Stomach (tissue), 7 donors: ENCODE measurements around a stretch of chr1.

DNA sequence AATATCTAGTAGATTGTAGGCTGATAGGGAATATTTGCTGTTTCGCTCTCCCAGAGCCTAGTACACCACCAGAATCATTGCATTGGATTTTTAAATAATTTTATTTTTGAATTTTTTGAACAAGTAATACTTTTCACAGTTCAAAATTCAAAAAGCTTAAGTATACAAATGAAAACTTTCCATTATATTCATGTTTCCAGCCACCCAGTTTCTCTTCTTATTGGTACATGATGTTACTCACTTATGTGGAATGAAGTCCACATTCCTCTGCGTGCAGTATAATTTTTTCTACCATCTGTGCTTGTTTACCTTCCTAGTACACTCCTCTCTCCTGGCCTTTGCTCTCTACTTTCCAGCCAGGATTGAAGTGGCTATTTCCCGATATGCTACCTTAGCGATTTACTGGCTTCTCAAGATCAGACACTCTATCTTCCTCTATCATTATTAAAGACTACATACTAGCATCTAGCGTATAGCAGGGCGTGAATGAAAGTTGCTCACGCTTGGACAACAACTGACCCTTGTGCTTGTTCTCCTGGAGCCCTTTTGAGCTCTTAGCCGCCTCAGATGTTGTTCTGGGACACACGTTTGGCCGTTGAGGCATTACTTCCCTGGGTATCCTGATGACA is 13.6 kb upstream of the MTARC2 start:
- PRO-cap, result no peak
- RAMPAGE, long total RNA, 5 experiments, result no peak in any of the 5 experiments
- RRBS, result no CpG with 5 or more reads among the region's 10 CpGs

- PRO-cap, result bidirectional peak, plus-strand start at chr1:220787555, minus-strand start at chr1:220787413
- RAMPAGE, long total RNA, 5 experiments, result no peak in any of the 5 experiments
- RRBS, result no CpG with 5 or more reads among the region's 27 CpGs
These were observed 674 bp downstream of the MTARC1 start for GRCh38 chr1:220787259-220787914.

GRCh38 chr1:220812103-220812693 is 25.5 kb downstream of the MTARC1 start:
- PRO-cap, result no peak
- RAMPAGE, long total RNA, 5 experiments, result no peak in any of the 5 experiments
- RRBS, result no CpG with 5 or more reads among the region's 7 CpGs

DNA sequence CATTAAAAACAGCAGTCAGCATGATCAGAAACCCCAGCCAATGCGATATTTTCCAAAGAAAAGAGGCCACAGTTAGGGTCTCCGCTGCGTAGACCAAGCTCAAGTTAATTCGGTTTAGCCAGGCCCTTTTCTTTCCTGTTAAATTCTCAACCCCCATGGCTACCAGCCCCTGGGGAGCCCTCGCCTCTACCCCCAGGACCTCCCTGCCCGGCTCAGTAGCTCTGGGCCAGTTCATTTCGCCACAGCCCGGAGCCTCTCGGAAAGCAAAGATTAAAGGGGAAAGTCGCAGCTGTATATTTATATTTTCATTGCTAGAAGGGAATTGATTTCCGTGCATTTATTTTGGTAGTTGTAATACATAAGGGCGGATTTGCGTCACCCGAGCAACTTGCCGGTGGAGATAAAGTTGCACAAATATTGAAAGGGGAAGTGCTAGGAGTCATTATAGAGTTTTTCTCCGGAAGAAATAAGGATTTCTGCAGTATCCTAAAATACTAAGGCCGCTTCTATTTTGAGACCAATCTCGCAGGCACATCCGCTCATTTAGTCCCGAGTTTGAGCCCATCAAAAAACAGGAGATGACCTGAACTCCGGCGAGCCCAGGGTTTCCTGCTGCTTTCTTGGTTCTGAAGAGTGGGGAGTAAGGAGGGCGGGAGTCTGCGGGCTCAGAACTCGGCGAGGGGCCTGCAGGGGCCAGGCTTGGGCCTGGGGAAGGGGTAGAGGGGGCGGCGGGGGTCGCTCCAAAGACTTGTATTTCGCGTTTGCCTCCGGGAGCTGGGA is 2.7 kb upstream of the HLX start:
- PRO-cap, result bidirectional peak, plus-strand start at position 567 of the sequence, minus-strand start at position 272 of the sequence
- RAMPAGE, long total RNA, 5 experiments, result no peak in any of the 5 experiments
- RRBS, result 59% methylated on average over 6 of the region's 32 CpGs

DNA sequence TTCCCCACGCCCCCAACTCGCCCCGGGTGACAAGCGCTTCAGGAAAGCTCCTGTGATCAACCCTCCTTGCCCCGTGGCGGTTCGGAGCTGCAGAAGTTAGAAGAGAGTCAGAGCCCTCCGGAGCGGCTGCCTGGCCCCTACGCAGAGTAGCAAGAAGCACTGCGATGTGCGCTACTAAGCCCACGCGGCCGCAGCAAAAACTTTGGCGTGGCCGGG is 281 bp upstream of the HLX start:
- PRO-cap, result bidirectional peak, plus-strand start outside the sequence, minus-strand start at position 148 of the sequence
- RAMPAGE, long total RNA, 5 experiments, result no peak in any of the 5 experiments
- RRBS, result 4% methylated on average over 12 of the region's 17 CpGs

GRCh38 chr1:220957171-220957815 is 78.0 kb downstream of the HLX start:
- PRO-cap, result no peak
- RAMPAGE, long total RNA, 5 experiments, result no peak in any of the 5 experiments
- RRBS, result no CpG with 5 or more reads among the region's 3 CpGs

GRCh38 chr1:221046036-221046611 is 166.9 kb downstream of the HLX start:
- PRO-cap, result unidirectional peak, plus-strand start at chr1:221046454
- RAMPAGE, long total RNA, 5 experiments, result no peak in any of the 5 experiments
- RRBS, result no CpG with 5 or more reads among the region's 3 CpGs

DNA sequence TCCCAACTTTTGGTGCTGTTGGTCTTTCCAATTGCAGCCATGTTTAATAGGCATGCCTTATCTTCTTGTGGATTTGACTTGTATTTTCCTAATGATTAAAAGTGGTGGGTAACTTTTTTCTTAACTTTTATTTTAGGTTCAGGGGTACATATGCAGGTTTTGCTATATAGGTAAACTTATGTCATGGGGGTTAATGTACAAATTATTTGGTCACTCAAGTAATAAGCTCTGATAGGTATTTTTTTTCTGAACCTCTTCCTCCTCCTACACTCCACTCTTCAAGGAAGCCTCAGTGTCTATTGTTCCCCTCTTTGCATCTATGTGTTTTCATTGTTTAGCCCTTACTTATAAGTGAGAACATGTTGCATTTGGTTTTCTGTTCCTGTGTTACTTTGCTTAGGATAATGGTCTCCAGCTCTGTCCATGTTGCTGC is 429.1 kb downstream of the DUSP10 start:
- PRO-cap, result no peak
- RAMPAGE, long total RNA, 5 experiments, result no peak in any of the 5 experiments

DNA sequence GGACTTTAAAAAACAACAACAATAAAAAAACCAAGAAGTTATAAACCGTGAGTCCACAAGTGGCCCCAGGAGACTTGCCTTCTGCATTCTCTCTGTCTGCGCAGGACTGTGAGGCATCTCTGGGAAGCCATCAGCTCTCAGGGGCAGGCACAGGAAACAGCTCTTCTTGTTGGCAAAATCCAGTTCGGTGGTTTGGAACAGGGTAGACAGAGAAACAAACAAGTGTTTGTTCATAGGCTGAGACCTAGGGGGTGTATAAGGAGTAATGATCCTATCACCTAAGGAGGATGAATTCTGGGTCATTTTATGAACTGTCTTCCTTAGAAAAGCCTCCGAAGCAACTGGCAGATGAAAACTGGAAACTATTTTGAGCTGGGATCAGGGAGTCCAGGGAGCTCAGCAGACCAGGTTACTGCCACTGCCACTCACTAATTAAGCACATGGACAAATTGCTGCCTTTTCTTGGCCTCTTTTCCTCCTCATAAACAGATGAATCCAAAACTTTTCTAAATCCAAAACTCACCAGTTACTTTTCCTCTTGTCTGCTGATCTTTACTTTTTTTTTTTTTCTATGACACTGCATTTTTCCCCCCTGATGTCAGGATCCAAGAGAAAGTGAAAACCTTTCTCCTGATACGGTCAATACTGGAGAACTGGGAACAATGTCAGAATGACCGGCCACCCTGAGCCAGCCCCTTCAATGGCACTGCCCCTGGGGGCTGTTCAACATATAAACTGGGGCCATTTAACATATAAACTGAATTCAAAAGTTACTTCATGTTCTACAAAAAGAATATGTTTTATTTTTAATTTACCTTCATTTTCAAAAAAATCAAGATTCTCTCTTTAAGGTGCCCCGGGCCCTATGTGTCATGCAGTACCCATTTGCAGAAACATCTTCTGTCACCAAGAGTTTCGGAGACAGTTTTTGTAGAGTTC is 405.8 kb downstream of the DUSP10 start:
- PRO-cap, result unidirectional peak, plus-strand start at position 642 of the sequence
- RAMPAGE, long total RNA, 5 experiments, result no peak in any of the 5 experiments
- RRBS, result no CpG with 5 or more reads among the region's 8 CpGs

DNA sequence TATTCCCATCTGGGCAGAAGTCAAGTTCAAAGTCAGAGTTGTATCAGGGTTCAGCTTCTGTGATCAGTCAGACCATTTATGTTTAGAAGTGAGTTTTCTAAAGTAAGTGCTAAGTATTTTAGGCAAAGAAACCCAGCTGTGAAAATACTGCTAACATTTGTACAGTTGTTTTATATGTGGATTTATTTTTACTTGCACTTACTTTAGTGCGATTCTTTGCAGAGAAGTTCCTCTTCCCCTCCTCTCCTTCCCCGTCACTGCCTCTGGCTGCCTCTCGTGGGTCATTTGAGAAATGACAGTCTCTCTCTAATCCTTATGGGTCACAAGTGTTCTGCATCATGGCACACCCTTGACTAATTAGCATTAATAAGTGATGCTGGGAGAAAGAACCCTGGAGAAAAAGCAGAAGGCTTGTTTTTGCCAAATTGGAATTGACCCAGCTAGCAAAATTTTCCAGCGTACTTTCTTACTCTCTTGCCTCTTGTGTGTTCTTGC is 301.3 kb downstream of the DUSP10 start:
- PRO-cap, result no peak
- RAMPAGE, long total RNA, 5 experiments, result no peak in any of the 5 experiments
- RRBS, result no CpG with 5 or more reads among the region's 4 CpGs

- PRO-cap, result no peak
- RAMPAGE, long total RNA, 5 experiments, result no peak in any of the 5 experiments
- RRBS, result no CpG with 5 or more reads among the region's 4 CpGs
These were observed 198.4 kb downstream of the DUSP10 start for GRCh38 chr1:221543495-221543890.

GRCh38 chr1:221621146-221621650 is 120.7 kb downstream of the DUSP10 start:
- PRO-cap, result no peak
- RAMPAGE, long total RNA, 5 experiments, result no peak in any of the 5 experiments
- RRBS, result no CpG with 5 or more reads among the region's 4 CpGs

GRCh38 chr1:221702215-221702694 is 39.6 kb downstream of the DUSP10 start:
- PRO-cap, result no peak
- RAMPAGE, long total RNA, 5 experiments, result no peak in any of the 5 experiments
- RRBS, result no CpG with 5 or more reads among the region's 11 CpGs

DNA sequence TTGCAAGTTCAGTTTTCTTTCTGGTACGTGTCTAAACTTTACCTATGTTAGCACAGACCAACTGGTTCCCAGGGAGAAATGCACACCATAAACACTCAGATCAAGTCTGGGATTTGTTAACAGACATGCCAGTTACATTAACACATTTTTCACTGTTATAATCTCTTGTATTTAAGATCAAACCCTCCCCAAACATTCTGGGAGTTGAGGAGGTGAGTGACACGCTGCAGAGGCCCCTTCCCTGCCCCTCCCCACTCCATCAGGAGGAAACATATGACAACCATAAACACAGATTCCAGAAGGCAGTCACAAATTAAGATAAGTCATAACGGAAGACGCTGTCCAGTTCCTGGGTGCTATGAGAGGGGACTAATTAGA is 25.1 kb downstream of the DUSP10 start:
- PRO-cap, result no peak
- RAMPAGE, long total RNA, 5 experiments, result no peak in any of the 5 experiments
- RRBS, result no CpG with 5 or more reads among the region's 4 CpGs

DNA sequence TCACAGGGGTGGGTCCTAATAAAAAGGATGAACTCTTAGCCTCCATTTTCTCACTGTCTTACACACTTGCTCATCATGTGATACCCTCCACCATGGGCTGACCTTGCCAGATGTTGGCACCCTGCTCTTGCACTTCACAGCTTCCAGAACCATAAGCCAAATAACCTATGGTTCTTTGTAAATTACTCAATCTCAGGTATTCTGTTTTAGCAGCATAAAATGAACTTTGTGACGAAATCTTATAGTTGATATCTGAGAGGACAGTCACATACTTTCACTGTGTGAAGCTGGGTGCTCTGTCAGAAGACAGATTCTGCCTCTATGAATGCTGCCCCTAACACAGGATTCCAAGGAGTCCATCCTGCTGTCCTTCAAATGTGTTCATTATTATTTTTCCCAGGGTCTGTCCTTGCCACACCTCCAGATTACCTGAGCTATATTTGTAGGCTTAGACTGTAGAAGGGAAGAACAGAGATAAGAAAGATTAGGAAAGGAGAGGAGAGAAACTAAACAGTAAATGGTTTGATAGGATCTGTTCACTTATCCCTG is 13.8 kb downstream of the DUSP10 start:
- PRO-cap, result no peak
- RAMPAGE, long total RNA, 5 experiments, result no peak in any of the 5 experiments
- RRBS, result no CpG with 5 or more reads among the region's 1 CpG

DNA sequence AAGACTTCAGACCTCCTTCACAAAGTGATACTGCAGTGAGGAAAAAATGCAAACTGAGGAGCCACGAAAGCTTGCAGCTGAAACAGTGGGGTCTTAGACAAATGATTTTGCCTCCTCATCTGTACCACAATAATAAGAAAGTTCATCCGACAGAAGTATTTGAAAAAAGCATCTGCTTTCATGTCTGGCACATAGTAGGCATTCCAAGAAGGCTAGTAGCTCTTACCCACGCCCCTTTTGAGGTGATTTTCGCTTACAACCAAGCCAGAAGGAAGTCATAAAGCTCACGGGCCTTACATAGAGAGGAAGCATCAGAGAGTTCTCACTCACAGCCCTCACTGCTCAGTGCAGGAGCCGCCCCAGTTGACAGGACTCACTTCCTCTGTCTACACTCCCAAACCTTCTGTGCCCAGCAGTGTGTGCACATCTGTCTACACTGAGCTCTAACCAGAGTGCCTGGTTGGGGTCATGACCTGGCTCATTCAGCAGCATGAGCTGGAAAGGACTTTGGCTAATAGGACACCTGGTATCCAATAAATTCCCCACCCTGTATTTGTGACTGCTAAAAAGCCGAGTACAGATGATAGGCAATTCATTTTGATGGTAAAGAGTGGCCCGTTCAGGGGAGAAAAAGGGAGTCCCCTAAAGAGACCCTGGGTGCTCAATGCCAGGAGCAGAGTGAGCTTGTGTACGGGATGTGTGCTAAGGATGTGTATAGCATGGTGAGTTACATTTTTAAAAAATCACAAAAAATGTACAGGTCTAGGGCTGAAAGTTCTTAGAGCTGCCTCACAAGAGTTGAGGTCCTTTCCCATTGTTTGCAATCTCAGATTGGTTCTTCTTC is 36.8 kb upstream of the DUSP10 start:
- PRO-cap, result no peak
- RAMPAGE, long total RNA, 5 experiments, result no peak in any of the 5 experiments
- RRBS, result no CpG with 5 or more reads among the region's 9 CpGs

DNA sequence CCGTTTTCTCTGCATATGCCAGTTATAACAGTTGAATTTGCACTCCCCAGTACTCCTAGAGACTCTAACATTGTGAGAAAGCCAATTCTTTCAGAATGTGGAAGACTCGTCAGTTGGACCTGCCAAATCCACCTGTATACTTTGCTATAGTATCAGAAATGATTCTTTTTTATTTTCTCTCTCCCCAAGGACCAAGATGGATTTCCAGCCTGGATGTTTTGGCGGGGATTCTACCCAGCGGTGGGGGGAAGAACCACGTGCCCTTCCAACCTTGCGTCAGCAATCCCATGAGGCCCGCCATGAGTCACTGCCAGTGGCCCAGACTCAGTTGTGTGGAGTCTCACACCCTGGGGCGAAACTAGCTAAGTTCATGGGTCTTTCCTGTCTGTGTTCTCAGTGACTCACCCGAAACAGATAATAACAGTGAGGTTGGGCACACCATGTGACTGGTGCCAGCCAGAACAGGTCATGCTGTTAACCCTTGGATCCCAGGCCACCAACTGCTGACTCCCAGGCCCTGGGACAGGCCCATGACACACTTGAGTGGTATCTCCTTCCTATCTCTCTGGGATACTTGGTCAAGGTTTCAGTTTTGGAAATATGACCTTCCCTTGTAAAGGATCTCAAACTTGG is 97.9 kb upstream of the DUSP10 start:
- PRO-cap, result no peak
- RAMPAGE, long total RNA, 5 experiments, result no peak in any of the 5 experiments
- RRBS, result no CpG with 5 or more reads among the region's 9 CpGs

- PRO-cap, result no peak
- RAMPAGE, long total RNA, 5 experiments, result no peak in any of the 5 experiments
- RRBS, result no CpG with 5 or more reads among the region's 4 CpGs
These were observed 223.3 kb upstream of the DUSP10 start for GRCh38 chr1:221965126-221965699.

GRCh38 chr1:222464831-222465161 is 83.1 kb downstream of the HHIPL2 start:
- PRO-cap, result no peak
- RAMPAGE, long total RNA, 5 experiments, result no peak in any of the 5 experiments
- RRBS, result no CpG with 5 or more reads among the region's 10 CpGs

DNA sequence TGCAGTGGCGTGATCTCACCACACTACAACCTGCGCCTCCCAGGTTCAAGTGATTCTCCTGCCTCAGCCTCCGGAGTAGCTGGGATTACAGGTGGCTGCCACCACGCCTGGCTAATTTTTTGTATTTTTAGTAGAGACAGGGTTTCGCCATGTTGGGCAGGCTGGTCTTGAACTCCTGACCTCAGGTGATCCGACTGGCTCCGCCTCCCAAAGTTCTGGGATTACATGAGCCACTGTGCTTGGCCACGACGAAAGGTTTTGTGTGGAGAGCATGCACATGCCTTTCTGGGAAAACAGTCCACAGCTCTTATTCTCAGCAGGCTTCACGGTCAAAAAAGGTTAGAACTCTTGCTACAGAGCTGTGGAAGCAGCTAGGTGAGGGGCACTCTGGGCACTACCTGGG is 31.0 kb downstream of the HHIPL2 start:
- PRO-cap, result no peak
- RAMPAGE, long total RNA, 5 experiments, result no peak in any of the 5 experiments
- RRBS, result no CpG with 5 or more reads among the region's 10 CpGs